Jejunum (tissue), 1 donor: ENCODE data around the gene GRID1.

DNA sequence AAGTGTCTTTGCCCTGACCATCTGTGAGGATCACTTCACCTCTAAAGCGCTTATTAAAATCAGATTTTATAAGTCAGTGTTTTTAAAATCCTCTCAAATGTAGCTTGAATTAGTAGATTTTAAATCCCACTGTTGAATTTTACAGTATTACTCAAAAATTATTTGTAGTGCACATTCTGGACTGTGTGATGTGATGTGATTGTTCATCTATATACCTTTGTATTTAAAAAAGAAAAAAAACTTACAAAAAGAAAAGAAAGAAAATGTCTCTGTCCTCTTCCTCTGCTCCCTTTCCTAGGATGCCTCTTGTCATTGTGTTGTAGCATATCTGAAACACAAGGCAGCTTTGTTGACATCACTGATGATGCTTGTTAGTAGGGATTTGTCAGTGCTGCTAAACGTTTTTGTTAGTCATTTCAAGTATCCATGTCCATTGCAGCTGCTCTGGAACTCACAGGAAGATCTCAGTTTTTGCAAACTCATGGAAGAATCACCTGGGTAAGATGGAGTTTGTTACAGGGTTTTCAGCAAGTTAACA lies 123.5 kb downstream of the CCSER2 start:
- PRO-cap = no peak

GRCh38 chr10:84836876-84837343 lies 508.5 kb downstream of the CCSER2 start:
- PRO-cap = no peak

GRCh38 chr10:84837441-84837857 lies 509.1 kb downstream of the CCSER2 start:
- PRO-cap = no peak

DNA sequence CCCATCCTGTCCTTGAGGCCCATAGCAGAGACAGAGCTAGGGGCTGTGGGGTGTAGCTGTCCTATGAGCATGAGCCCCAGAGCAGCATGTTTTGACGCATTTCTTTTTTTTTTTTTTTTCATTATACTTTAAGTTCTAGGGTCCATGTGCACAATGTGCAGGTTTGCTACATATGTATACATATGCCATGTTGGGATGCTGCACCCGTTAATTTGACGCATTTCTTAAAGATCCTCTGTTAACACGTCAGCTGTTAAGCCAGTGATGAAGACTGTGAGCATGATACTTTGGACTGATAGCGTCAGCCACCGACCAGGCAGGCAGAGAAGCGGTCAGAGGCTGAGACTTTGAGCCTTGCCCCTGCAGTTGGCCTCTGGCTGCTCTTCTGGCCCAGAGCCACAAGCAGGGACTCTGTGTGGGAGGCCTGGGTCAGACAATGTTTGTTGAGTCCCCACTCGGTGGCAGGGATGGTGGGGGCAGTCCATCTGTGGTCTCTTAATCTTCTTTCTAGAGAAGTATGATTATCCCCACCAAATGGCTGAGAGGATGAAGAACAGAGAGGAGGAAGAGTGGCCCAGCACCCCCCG lies 203.2 kb downstream of the GRID1 start:
- PRO-cap = unidirectional peak, plus-strand start at position 365 of the sequence; unidirectional peak, plus-strand start at position 401 of the sequence

- PRO-cap = no peak
Measured at GRCh38 chr10:86366252-86367292, at the start of gene GRID1. GRID1 (minus strand) TSS chr10:86366795.

DNA sequence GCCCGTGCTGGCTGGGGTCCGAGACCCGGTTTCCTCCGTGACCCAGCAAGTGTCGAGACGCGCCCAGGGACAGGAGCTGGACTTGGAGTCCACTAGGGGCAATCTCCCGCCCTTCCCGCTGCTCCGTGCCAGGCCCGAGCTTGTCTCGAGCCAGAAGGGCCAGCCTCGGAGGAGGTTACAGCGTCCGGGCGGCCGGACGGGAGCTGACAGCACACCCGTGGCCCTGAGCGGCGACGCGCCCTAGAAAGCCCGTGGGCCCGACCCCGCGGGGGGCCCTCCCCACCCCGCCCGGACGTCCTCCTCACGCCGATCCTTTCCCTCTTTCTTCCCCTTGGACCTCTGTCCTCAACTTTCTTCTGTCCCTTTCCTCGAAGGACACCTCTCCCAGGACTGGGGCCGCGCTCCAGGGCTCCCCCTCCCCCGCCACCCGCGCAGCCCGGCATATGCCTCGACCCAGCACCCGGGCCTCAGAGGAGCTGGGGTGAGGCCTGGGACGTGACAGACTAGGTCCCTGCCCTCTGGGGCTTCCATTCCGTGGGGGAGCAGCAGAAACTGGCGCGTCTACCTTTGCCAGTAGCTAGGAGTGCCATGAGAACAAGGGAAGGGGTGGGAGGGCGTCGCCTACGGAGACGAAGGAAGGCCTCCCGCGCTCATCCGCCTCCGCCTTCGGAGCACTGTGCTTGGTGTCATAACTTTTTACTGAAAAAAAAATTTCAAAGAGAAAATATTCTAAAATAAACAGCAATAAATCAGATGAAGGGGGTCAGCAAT lies 34.8 kb upstream of the GRID1 start:
- PRO-cap = bidirectional peak, plus-strand start at position 180 of the sequence, minus-strand start at position 71 of the sequence; bidirectional peak, plus-strand start at position 470 of the sequence, minus-strand start at position 242 of the sequence; unidirectional peak, minus-strand start at position 673 of the sequence

GRCh38 chr10:86451107-86451734 lies 70.4 kb downstream of the WAPL start:
- PRO-cap = no peak

GRCh38 chr10:86556850-86557095 lies 35.2 kb upstream of the WAPL start:
- PRO-cap = no peak

- PRO-cap = no peak
Measured at GRCh38 chr10:86644528-86644890, 9.8 kb upstream of the OPN4 start.

DNA sequence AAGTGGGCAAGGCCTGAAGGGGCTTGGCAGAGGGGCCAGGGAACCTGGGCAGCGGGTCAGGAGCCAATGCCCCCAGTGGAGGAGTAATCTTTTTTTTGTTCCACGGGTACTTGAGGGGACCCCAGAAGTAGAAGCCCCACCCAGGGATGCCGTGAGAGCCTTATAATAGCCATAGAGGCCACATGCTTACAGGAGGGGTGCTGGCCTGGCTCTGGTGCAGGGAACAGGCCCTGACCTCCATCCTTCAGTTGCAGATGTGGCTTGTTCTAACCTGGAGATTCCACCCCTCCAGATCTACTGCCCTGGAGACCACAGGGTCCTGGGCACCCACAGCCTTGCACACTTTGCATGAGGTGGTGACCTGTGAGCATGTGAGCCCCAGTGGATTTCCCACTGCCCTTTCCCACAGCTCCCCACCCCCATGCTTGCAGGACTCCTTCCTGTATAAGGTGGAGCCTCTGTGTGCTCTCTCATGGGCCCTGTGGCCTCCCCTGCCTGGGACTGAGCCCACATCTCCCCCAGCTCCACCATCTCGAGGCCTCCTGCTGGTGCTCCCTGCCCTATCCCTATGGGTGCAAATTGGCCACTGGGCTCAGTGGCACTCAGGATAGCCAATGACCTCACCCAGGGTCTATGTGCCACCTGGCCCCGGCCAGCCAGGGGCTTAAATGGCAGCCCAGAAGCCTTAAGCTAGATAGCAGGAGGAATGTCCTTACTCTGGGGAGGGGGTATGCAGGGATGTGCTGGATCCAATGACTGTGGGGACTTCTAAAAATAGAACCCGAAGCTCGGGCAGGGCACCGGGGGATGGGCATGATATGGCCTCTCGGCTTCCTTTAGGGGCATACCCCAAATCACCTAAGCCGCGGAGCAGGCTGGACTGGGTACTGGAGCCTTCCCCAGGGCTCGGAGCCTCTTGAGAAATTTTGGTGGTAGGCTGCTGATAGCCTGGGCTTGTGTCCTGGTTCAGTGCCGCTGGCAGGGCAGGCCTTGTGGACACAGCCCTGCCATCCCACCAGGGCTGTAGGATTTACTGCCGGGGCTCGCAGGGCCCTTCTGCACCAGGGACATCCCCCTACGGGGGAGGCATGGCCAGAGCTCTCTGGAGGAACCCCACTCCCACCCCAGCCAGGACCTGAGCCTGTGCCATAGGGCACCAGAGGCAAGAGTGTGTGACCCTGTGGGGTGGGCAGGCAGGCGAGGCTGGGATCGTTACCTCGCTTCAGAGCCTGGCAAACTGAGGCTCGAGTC lies 2.1 kb downstream of the LDB3 start:
- PRO-cap = no peak

GRCh38 chr10:86678988-86679638 lies 10.8 kb downstream of the LDB3 start:
- PRO-cap = no peak

- PRO-cap = no peak
Measured at GRCh38 chr10:86686112-86686632, 17.9 kb downstream of the LDB3 start.

DNA sequence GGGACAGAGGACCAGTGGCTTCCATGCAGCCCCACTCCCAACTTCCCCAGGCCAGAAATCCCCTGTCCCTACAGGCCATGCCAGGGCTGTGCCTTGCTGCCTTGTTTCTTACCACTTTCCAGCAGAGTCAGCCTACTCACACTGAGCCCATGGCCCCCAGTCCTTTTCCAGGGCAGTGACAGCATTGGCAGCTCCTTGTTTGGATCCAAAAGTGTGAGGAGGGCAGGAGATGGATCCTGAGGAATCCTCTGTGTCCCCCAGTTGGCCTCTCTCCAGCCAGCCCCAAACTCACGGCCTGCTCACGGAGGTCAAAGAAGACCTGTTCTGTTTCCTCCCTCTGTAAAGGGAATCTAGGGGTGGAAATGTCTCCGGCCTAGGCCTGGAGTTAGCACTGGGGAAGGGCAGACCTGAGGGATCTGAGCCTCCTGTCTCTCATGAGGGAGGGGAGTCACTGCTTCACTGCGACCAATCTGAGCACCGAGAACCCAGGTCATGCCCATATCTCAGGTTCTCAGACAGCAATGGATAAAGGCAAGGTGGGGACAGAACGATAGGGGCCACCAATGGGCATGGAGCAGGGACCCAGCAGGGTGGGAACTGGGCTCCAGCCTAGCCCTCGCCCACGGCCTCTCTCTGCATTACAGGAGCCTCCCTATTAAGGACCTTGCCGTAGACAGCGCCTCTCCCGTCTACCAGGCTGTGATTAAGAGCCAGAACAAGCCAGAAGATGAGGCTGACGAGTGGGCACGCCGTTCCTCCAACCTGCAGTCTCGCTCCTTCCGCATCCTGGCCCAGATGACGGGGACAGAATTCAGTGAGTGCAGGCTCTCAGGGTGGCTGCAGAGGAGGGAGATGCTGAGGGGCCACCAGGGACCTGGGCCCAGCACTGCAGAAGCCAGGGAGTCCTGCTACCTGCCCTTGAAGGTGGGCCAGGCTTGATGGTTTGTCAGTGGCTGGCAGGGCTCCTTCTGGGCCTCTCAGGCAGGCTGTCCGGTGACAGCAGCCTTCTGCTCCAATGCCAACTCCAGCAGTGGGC lies 23.3 kb downstream of the LDB3 start:
- PRO-cap = no peak

DNA sequence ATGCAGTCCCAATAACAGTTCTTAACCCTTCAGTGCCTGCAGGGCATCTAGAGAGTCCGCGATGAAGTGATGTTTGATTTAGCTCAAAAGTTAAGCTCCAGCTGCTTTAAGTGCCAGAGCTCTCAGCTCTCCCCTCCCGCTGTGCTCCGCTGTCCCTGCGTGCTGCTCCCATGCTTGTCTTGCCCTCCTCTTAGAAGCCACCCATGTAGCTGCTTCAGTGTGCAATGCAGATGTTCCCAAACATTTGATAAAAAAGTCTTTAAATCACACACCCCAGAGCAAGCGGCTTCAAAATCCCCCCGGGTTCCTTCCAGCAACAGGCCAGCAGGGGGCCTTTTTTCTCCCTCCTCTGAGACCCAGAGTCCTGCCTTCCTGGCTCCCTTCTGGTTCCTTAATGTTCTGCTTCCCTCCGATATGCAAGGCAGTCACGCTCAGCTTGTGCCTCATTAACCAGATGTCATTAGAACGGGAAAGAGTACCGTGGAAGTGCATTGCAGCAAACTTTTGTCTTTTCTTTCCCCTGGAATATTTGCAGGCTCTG lies 25.4 kb downstream of the LDB3 start:
- PRO-cap = no peak

DNA sequence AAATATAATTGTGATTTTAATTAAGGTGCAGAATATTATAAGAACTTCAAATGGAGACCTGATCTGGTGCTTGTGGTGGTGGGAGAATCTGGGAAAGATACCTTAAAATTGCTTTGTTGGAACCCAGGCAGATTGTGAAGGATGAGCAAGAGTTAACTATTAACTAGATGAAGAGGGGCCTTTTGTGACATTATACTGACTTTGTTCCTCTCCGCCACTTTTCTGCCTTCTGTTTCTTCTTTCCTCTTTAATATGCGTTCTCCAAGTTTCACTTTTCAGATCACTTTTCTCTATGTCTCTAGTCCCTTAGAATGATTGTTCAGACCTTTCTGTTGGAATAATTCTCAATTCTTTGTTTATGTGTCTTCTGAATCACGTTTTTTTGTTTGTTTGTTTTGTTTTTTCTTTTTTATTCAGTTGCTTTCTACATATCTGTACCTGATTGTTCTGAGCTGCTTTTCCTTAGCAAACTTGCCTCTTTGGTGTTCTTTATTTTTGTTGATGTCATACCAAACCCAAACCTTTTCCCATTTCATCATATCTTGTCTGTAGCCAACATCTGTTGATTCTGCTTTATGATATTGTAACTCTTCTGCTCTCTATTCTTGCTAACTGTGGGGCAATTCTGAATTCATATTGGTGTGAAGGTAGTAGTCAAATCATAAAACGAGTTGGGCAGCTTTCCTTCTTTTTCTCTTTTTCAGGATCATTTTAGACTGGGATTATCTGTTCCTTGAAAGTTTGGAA lies 2.8 kb downstream of the BMPR1A start:
- PRO-cap = no peak

DNA sequence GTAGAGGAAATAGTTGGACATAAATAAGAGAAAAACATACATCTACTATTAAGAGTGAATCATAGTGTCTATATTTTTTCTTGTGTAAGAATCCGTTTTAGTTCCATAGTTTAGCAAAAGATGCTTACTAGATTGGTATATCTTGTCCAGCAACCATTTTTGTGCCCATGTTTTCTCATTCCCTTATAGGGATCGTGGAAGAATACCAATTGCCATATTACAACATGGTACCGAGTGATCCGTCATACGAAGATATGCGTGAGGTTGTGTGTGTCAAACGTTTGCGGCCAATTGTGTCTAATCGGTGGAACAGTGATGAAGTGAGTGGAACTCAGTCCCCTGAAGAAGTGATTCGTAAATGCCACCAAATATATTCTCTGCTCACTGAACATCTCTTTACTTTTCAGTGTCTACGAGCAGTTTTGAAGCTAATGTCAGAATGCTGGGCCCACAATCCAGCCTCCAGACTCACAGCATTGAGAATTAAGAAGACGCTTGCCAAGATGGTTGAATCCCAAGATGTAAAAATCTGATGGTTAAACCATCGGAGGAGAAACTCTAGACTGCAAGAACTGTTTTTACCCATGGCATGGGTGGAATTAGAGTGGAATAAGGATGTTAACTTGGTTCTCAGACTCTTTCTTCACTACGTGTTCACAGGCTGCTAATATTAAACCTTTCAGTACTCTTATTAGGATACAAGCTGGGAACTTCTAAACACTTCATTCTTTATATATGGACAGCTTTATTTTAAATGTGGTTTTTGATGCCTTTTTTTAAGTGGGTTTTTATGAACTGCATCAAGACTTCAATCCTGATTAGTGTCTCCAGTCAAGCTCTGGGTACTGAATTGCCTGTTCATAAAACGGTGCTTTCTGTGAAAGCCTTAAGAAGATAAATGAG lies 34.0 kb downstream of the MMRN2 start:
- PRO-cap = no peak

- PRO-cap = no peak
Measured at GRCh38 chr10:86958913-86959961, 838 bp downstream of the SNCG start.

GRCh38 chr10:86965872-86967076 lies 2.0 kb upstream of the ADIRF start:
- PRO-cap = no peak

DNA sequence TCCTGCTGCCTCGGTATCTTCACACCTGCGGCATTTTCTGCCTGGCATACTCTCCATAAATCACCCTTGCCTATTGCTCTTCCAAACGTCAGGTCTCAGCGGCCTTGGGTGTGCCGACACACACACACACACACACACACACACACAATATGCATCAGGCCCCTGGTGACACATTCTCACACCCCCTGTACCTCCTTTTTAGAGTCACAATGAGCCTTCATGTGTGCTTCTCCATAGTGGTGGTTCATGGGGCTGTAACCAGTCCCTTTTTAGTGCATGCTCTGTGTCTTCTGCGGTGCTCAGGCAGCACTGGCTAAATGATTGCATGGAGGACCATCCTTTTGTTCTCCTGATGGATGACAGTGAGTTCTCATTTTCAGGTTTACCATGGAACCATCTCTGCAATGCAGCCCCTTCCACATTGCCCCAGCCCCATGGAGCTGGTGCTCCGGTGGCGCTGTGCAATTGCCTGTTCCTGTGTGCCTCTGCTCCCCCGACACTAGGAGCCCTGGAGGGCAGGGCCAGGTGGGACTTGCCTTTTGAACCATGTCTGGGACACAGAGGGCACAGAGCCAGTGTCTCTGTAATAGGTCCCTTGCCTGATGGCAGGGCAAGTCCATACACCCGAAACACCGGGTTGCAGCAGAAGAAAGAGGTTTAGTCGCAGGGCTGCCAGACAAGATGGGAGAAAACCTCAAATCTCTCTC lies 4.6 kb downstream of the ADIRF start:
- PRO-cap = no peak

DNA sequence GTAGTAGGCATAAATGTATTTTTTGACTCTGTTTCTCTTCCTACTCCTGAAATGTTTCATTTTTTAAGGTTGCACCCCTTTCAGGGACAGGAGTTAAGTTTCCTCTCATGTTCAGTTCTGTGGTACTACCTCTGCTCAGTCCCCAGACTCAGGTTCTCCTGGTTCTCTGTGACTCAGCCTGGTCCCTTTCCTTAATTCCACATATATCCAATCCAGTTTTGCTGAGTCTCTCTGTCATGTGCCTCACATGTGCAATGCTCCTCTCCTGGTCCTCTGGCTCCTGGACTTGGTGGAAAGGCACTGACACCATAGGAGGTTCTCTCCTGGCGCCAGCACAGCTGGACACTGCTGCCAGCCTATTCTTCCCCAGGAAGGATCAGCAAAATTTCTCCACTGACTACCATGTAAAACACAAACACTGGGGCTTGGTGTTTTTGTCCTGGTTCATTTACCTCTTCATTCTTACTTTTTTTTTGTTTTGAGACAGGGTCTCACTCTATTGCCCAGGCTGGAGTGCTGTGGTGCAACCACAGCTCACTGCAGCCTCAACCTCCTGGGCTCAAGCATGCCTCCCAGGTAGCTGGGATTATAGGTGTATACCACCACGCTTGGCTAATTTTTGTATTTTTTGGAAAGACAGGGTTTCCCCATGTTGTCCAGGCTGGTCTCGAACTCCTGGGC lies 27.7 kb downstream of the GLUD1 start:
- PRO-cap = no peak